Epithelial cell of esophagus (primary cell): ENCODE results near the gene NFATC2.

DNA sequence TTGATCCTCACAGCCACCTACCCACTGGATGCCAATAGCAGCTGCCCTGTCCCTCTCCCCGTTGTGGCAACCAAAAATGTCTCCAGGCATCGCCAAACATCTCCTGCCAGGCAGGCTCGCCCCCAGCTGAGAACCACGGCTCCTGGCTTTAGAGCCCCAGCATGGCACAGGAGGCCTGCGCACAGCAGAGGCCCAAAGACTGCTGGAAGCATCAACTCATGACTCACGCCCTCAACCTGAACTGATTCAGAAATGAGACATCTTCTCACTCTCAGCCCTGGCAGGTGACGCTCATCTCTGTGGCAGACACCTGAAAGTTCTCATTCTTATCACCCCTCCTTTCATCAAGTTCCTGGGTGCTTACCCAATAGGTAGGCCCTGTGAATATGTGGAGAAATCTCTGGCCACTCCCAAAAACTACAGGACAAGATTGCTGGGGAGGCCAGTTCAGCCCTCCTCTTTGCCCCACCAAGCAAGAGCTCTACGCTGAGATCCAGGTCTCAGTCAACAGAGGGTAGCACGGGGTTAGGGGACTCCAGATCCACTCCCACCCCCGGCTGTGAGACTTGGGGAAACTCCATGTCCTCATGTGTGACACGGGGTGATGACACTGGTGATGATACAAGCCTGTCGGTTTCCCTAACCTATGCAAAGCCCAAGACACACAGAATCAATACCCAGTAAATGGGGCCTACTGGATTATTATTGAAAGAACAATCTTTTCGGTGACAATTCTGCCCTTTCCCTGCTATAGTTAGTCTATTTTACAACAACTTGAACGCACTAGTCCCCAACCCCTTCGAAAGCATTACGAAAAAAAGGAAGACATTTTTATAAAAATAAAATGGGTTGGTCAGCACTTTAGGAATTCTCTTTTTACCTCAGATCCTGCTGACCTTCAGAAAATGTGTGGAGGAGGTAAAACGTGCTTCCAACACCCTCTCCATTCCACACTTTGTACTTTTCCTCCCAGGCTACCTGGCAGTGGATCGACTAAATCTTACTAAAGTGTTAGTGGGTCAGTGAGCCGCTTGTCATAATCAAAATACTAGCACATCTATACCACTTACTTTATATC is 11.1 kb downstream of the NFATC2 start:
- RRBS: no CpG with 5 or more reads among the region's 19 CpGs

GRCh38 chr20:51541928-51543012 is at the start of gene NFATC2:
TSS of gene NFATC2 (minus strand) at chr20:51542719.
- RRBS: 2% methylated on average over 25 of the region's 86 CpGs

DNA sequence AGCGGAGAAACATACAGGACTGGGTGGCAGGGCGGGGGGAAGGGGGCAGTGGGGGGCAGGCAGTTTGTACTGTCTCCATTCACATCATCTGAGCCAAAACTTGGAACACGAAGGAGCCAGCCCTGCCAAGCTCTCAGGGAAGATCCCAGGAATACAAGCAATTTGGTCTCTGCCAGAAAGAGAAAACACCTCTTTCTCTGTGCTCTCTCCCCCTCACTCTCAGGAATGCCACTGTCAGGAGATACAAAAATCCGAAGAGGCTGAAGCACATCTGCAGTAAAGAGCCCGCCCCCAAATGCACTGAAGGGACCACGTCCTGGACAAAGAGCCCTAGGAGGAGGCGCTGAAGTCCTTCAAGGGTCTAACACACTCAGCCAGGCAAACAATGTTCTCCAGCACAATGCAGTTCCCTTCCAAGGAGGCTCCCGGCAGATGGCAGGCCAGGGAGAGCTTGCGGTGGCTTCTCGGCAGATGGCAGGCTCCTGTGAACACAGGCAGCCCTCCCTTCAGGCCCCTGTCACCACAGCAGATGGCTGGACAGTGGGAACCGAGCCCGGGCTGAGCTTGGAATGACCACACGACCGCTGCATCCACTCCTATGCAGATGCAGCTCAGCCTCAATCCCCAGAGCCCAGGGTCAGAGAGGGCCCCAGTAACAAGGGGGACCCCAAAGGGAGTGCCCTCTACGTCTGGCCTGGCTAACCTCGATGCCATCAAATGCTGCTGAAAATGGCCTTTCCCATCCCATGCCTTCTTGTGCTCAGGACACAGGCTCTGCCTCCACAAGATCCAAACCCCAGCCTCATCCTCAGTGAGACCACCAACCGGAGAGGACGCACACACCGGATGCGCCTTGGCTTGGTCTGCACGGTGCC is 89.9 kb downstream of the ATP9A start:
- RRBS: no CpG with 5 or more reads among the region's 21 CpGs

- RRBS: no CpG with 5 or more reads among the region's 6 CpGs
Observed at GRCh38 chr20:52049096-52049657, 142.4 kb downstream of the ZFP64 start.

DNA sequence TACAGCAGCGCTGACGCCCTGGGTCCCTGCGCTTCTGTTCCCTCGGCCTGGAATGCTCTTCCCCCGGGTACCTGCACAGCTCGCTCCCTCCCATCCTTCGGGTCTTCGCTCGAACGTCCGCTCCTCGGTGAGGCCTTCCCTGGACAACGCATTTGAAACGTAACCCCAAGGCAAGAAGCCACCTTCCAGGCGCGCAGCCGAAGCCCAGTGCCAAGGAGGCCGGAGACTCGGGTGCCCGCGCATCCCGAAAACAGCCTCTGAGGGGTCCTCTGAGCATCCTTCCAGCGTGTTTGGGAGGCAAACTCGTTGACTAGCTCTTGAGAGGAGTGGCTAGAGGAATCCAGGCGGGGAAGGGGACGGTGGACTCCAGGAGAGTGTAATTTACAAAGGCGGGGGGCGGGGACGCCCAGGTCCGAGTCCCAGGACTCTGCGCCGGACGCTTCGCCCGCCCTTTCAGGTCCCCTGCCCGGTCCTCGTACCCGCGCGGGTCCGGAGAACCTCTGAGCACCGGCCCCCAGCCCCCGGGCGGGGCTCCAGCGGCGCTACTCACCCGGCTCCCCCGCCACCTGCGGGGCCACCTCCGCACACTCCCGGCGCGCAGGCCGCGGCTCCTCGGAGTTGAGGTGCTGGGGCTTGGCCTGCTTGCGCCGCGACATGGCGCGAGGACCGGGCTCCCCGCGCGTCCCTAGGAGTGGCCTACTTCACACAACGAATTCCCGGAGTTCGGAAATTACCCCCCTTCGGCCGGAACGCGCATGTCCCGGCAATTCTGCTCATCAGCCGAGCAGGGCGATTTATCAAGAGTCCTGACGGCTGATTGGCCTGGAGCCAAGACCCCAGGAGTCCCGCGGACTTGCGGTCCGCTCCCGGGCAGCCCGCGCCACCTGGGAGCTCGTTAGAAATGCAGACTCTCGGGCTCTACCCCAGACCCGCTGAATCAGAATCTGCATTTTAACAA is 86.7 kb downstream of the ZFP64 start:
- RRBS: 2% methylated on average over 25 of the region's 86 CpGs

DNA sequence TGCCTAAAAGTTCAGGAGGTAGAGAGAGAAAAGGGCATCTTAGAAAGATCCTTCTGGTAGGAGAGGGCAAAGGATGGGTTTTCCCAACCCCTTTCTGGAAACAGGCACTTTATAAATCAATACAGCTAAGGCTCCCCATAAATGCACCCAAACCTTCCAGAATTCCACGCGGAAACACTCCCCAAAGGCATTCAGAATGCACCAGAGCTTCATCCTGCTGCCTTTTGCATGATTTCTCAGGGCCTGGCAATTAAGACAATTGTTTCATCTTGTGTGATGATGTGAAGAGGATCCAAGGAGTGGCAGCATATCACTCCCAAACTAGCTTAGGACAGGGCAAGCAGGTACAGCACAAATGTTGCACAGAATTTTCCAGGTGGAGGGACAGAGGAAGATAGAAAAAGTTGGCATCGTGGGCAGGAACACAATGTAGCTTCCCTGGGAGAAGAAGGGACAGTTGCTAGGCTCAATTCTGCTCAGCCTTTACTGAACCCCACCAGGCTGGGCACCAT is 275.4 kb downstream of the ZNF217 start:
- RRBS: no CpG with 5 or more reads among the region's 3 CpGs

- RRBS: no CpG with 5 or more reads among the region's 15 CpGs
Observed at GRCh38 chr20:53383660-53384443, 209.8 kb downstream of the ZNF217 start.

DNA sequence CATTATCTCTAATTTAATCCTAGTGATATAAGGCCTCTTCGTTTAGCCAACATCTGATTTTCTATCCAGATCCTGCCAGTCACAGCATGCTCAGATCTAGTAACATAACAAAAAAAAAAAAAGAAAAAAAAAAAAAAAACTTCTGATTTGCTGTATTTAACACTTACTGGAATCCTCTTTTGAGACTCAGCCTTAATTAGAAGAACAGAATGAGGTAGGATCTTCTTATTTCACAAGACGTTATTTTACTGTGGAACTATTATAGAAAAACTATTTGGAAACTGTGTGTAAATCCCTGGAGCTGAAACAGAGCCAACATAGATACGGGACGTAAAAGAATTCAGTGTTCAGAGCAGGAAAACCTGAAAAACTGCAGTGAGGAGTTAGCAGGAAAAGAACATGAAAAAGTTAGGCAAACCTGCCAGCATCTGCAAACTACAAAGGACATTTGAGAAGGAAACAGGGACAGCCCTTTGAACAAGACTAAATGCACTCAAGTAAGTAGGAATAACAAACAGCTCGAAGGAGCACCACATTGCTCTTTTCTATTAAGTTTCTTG is 3.4 kb upstream of the ZNF217 start:
- RRBS: no CpG with 5 or more reads among the region's 5 CpGs

DNA sequence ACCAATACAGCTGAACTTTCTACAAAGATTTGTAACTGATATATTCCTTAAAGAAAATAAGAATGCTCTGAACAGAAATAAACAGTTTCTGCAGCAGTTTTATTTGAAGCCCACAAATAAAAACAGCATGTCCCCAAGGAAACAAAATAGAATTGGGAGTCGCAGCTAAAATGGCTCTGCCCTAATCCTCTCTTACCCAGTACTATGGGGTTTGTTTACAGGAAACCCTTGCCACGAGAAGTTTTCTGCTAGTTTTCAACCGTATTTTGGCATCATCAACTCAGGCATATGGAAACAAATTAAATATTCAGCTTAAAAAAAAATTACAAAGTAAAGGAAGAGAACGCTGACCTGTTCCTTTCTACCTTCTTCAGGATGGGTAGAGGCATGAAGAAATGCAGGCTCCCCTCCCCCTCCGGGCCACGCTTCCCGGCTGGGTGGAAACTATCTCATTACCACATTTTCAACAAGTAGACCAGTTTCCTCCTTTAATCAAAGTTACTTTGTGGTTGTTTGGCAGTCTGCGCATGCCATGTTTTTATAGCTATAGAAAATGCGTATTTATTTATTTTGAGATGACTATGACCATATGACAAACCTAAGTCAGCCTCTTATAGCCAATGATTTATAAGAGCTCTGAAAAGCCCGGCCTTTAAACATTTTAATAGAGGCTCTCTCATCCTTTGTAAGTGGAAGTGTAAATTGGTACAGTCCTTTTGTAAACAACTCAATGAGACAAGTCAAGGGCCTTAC is 15.9 kb upstream of the ZNF217 start:
- RRBS: no CpG with 5 or more reads among the region's 10 CpGs

- RRBS: no CpG with 5 or more reads among the region's 11 CpGs
Observed at GRCh38 chr20:53693270-53693678, 99.6 kb upstream of the ZNF217 start.

DNA sequence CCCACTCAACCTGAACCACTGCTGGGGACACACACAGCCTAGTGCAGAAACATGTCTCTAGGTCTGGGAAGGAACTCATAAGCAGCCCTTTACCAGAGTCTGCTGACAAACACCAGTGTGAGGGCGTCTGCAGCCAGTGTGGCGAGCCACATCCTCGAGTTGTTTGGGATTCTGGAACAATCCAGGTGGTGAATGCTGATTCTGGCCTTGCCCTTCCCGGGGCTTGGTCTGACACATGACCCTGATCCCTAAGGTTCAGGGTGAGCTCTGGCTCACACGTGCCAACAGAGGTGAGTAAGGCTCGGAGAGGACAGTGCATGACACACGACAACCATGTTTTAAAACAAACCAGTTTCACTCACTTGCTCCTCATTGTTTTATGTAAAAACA is 118.0 kb upstream of the ZNF217 start:
- RRBS: no CpG with 5 or more reads among the region's 7 CpGs

DNA sequence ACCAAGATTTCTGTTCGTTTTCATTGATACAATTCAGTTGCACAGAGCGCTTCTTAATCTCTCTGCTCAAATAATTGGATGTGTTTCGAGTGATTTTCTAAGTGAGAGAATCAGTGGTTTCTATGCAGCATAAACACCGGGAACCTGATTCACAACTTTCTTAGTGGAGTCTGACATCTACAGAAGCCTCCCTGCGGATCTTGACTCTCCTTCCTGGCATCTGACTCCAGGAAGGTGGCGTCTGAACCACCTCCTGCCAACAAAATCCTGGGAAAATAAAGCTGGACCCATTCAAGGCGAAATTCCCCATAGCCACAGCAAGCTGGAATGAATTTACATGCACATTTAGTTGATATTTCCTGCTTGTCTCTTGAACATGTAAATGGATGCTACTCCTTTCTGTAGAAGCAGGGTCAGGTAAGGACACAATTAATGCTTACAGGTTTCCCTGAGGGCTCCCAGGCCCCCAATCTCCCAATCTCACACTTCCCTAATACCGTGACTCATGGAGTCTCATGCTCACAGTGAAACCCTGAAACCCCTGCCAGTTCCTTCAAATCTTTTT is 197.3 kb upstream of the ZNF217 start:
- RRBS: no CpG with 5 or more reads among the region's 8 CpGs

DNA sequence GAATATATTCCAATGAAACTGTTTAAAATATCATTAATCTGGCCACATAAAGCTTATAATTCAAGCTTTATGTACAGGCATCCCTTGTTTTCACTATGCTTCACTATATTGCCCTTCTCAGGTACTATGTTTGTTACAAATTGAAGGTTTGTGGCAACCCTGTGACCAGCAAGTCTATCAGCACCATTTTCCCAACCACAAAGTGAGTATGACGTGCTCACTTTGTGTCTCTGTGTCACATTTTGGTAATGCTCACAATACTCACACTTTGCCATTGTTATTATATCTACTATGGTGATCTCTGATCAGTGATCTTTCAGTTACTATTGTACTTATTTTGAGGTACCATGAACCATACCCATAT is 228.1 kb downstream of the BCAS1 start:
- RRBS: no CpG with 5 or more reads among the region's 1 CpG

DNA sequence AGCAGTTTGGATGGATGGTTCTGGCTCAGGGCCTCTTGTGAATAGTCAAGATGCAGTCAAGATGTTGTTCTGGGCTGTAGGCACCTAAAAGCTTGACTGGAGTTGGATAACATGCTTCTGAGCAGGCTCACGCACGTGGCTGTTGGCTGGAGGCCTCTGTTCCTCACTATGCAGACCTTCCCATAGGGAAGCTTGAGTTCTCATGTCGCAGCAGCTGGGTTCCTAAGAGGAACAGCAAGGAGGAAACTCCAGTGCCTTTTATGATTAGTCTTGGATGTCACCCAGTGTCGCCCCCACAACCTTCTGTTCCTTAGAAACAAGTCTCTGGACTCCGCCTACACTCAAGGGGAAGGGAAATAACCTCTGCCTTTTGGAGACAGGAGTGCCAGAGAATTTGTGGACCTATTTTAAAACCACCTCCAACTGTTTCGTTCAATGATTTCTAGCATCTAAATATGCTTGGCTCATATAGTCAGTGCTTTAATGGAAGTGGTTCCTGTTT is 210.7 kb downstream of the BCAS1 start:
- RRBS: no CpG with 5 or more reads among the region's 6 CpGs

GRCh38 chr20:53921288-53921985 is 149.0 kb downstream of the BCAS1 start:
- RRBS: no CpG with 5 or more reads among the region's 14 CpGs

DNA sequence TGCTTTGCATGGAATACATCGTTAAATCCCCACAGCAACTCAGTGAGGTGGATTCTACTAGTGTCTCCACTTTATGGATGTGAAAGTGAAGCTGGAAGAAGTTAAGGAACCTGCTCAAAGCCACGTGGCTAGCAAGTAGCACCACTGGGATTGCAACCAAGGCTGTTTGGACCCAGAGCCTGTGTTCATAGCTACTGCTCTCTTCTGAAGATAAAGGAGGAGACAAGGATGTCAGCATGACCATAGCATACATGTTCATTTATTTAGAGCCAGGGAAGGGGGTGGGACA is 135.1 kb downstream of the BCAS1 start:
- RRBS: no CpG with 5 or more reads among the region's 2 CpGs

GRCh38 chr20:54172419-54173363 is 1.1 kb downstream of the CYP24A1 start:
- RRBS: 4% methylated on average over 9 of the region's 56 CpGs

GRCh38 chr20:54524672-54525329 is 49.4 kb downstream of the DOK5 start:
- RRBS: no CpG with 5 or more reads among the region's 4 CpGs

- RRBS: no CpG with 5 or more reads among the region's 2 CpGs
Observed at GRCh38 chr20:55007050-55007318, 531.6 kb downstream of the DOK5 start.

DNA sequence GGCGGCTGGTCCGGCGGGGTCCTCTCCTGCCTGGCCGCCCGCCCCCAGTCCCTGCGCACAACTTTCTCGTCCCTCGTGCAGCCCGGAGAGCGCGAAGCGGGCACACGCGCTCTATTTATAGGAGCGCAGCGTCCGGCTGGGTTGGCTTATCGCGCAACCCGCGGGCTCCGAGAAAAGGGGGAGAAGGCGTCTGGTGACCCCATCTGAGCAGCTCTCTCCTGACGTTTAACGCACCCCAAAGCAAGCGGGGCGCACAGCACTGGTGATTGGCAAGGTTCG is 490 bp downstream of the CBLN4 start:
- RRBS: 5% methylated on average over 16 of the region's 28 CpGs